Transverse colon (tissue), 4 donors: ENCODE results near the gene CDKN1B.

GRCh38 chr12:12071886-12072920 lies 1.5 kb downstream of the BCL2L14 start:
- PRO-cap = bidirectional peak, plus-strand start at chr12:12072274, minus-strand start at chr12:12072144; bidirectional peak, plus-strand start at chr12:12072321, minus-strand start at chr12:12072318; bidirectional peak, plus-strand start at chr12:12072735, minus-strand start at chr12:12072563
- RAMPAGE, long total RNA, 4 experiments = start-site peak on the plus strand in 1 of 4 experiments, at chr12:12071795-12072397 at its widest, 17 reads per replicate

GRCh38 chr12:12111384-12111846 lies 40.7 kb downstream of the BCL2L14 start:
- PRO-cap = no peak
- RAMPAGE, long total RNA, 4 experiments = no peak in any of the 4 experiments

GRCh38 chr12:12179410-12180366 lies 87.2 kb downstream of the LRP6 start:
- PRO-cap = no peak
- RAMPAGE, long total RNA, 4 experiments = start-site peak on the minus strand in 1 of 4 experiments, at chr12:12179843-12179970 at its widest, 15 reads per replicate

DNA sequence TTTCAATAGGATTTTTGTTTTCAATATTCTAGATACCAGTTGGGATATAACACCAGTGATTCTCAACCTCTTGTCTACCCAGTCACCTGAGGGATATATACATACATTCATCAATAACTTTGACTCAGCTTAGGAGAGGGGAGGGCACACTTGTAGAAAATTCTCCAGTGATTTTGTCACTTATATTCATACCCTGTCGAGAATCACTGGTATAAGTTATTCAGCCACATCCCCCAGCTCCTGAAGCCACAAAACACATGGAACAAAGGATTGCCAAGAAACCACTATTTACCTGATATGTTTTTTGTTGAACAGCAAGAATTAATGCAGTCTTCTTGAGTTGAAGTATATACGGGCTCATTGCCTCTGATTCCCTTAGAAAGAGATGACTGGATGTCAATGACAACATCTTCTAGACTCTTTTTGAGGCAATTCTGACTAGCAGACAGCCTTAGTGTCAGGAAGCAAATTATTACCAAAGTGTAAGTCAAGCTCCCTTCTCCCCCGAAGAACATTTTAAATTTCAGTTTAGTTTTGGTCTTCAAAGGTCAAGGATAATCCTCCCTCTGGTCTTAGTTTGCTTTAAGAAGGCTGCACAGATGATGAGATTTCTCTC lies 7.1 kb downstream of the MANSC1 start:
- PRO-cap = no peak
- RAMPAGE, long total RNA, 4 experiments = start-site peak on the minus strand in 1 of 4 experiments, centred at position 349 of the sequence, 6 reads per replicate

DNA sequence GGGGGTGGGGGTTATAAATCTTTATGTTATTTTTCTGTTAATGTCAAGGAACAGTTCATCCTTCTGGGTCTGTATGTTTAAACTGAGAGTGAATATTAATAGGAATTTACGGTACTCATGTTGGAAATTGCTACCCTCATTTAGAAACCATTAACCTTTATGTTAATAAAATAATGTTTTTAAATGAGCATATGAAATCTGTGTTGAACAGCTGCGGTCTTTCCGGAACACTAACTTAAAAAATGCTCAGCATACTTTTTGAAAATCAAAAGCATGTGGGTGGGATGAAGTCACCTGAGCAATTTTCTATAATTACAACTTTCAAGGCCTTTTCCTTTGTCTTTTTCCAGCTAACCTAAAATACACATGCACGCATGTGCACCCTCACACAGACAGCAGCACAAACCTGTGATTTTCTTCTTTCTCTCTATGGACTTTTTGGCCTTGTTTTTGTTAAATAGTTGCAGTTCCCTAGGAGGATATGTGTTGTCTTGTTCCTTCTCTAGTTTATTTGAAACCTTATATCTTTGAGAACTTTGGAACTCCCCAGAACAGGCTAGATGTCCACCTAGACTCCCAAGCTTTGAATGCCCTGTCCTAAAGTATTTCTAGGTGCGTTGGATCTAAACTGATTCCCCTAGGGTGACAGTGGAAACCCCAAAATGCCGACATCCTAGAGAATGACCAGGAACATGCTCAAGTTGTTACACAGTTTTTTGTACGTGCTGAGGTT lies 39.9 kb downstream of the BORCS5 start:
- PRO-cap = no peak
- RAMPAGE, long total RNA, 4 experiments = no peak in any of the 4 experiments

DNA sequence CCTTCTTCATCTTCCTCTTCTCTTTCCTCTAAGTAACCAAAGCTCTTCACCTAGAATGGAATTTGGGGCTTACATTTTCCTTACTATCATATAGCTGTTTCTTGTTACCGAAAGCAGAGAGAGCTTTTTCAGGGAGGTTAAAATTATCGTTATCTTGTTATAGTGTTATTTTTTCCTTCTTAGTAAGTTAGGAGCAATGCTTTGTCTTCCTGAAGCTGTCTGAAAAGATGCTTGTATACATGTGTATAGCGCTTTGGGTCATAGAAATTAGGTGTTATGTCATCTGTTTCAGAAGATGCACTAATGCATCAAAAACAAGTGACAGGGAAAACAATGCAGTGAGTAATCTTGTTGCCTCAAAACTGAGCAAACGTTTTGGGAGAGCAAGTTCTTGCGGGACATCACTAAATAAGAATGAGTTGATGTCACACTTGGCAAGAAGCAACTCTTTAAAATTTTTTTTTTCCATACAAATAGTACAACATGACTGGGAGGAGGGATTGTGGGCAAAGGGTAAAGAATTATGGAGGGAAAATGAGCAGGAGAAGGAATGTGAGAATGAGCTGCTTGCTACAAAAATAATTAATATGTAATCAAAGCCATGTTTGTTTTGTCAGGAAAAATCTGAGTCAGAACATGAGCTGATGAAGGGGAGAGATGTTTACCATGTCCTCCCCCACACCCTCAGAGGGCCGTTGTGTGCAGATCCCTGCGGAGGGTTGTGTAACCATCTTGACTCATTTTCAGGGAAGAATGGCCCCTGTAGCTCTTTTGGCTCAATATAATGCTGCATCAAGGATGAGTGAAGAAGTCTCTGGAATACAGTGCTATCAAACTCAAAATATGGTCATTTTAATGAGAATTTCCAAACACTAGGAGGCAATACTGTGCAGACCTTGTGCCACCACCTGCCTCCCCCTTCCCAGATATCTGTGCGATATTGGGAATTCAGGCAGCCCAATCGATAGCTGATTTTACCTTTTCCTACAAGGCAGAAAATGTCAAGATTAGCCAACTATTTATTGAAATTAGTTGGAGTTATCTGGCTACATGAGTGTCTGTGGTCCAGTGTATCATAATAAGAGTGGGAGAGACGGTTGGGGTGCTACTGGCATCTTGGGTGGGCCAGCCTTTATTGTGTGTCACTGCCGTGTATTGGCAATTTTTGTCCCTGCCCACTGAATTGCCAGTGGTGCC lies 41.4 kb downstream of the BORCS5 start:
- PRO-cap = no peak
- RAMPAGE, long total RNA, 4 experiments = no peak in any of the 4 experiments

- PRO-cap = no peak
- RAMPAGE, long total RNA, 4 experiments = no peak in any of the 4 experiments
Observed at GRCh38 chr12:12404364-12404765, 47.5 kb downstream of the BORCS5 start.

DNA sequence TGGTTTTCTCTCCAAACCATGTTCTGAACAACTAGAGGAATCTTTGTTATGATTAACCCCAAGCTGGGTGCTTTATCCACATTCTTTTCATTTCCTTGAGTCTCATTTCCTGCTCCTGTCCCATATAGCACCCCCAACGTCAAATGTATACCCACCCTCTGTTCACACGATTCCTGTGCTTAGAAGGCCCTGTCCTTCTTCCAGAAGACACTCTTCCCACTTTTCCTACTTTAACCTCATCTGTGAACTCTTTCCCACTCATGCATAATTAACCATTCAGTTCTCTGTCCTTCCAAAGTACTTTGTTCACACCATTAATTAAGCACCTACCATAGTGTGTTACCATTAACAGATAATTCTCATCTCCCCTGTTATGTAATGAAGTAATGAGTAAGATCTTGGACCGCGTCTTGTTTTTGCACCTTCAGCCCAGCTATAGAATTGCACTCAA lies 74.6 kb downstream of the DUSP16 start:
- PRO-cap = no peak
- RAMPAGE, long total RNA, 4 experiments = start-site peak on the minus strand in 1 of 4 experiments, centred at position 273 of the sequence, 6 reads per replicate

- PRO-cap = no peak
- RAMPAGE, long total RNA, 4 experiments = start-site peak on the minus strand in 2 of 4 experiments, at chr12:12557986-12558237 at its widest, 6 to 12 reads per replicate
Observed at GRCh38 chr12:12557681-12558315, 4.9 kb downstream of the DUSP16 start.

- PRO-cap = bidirectional peak, plus-strand start at chr12:12561975, minus-strand start at chr12:12561657; bidirectional peak, plus-strand start at chr12:12562208, minus-strand start at chr12:12562268
- RAMPAGE, long total RNA, 4 experiments = start-site peak on the minus strand in 2 of 4 experiments, at chr12:12562250-12562426 at its widest, 17 to 28 reads per replicate
Observed at GRCh38 chr12:12561377-12562527, 911 bp downstream of the DUSP16 start.

GRCh38 chr12:12563912-12564336 lies 1.3 kb upstream of the DUSP16 start:
- PRO-cap = no peak
- RAMPAGE, long total RNA, 4 experiments = no peak in any of the 4 experiments

DNA sequence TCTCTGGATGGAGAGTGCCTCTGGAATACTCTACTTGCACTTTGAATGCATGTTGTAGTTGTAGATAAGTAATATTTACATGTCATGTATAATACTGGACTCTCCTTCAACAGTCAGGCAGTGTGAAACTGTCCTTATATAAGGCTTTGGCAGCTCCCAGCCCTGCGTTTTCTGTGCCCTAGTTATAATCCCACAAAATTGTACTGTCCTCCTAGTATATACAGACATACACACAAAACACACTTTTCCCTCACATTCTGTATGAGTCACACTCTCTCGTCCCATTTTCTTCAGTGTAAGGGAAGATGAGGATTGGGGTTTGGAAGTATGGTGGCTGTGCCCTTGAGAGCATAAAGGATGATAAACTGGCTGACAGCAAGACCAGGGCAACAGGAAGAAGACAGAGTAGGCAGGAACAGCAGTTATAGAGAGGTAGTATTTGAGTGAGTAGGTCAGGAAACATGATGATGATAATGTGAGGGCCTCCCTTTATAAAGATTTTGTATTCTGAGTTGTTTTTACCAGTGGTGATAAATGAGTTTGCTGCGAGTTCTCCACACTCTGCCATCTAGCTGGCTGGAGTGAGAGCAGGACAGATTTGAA lies 4.9 kb downstream of the CREBL2 start:
- PRO-cap = no peak
- RAMPAGE, long total RNA, 4 experiments = start-site peak on the plus strand in 1 of 4 experiments, centred at position 256 of the sequence, 8 reads per replicate

DNA sequence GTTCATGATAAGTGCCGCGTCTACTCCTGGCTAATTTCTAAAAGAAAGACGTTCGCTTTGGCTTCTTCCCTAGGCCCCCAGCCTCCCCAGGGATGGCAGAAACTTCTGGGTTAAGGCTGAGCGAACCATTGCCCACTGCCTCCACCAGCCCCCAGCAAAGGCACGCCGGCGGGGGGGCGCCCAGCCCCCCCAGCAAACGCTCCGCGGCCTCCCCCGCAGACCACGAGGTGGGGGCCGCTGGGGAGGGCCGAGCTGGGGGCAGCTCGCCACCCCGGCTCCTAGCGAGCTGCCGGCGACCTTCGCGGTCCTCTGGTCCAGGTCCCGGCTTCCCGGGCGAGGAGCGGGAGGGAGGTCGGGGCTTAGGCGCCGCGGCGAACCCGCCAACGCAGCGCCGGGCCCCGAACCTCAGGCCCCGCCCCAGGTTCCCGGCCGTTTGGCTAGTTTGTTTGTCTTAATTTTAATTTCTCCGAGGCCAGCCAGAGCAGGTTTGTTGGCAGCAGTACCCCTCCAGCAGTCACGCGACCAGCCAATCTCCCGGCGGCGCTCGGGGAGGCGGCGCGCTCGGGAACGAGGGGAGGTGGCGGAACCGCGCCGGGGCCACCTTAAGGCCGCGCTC lies 392 bp upstream of the CDKN1B start:
- PRO-cap = bidirectional peak, plus-strand start outside the sequence, minus-strand start at position 435 of the sequence
- RAMPAGE, long total RNA, 4 experiments = no peak in any of the 4 experiments

DNA sequence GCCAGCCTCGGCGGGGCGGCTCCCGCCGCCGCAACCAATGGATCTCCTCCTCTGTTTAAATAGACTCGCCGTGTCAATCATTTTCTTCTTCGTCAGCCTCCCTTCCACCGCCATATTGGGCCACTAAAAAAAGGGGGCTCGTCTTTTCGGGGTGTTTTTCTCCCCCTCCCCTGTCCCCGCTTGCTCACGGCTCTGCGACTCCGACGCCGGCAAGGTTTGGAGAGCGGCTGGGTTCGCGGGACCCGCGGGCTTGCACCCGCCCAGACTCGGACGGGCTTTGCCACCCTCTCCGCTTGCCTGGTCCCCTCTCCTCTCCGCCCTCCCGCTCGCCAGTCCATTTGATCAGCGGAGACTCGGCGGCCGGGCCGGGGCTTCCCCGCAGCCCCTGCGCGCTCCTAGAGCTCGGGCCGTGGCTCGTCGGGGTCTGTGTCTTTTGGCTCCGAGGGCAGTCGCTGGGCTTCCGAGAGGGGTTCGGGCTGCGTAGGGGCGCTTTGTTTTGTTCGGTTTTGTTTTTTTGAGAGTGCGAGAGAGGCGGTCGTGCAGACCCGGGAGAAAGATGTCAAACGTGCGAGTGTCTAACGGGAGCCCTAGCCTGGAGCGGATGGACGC lies at the start of gene CDKN1B:
Gene CDKN1B, plus strand, starts transcription at position 85 of the 609 bp plus-strand sequence.
- PRO-cap = bidirectional peak, plus-strand start at position 86 of the sequence, minus-strand start outside the sequence
- RAMPAGE, long total RNA, 4 experiments = start-site peak on the plus strand in 3 of 4 experiments, centred at positions 97 to 540 of the sequence, 36 to 608 reads per replicate

DNA sequence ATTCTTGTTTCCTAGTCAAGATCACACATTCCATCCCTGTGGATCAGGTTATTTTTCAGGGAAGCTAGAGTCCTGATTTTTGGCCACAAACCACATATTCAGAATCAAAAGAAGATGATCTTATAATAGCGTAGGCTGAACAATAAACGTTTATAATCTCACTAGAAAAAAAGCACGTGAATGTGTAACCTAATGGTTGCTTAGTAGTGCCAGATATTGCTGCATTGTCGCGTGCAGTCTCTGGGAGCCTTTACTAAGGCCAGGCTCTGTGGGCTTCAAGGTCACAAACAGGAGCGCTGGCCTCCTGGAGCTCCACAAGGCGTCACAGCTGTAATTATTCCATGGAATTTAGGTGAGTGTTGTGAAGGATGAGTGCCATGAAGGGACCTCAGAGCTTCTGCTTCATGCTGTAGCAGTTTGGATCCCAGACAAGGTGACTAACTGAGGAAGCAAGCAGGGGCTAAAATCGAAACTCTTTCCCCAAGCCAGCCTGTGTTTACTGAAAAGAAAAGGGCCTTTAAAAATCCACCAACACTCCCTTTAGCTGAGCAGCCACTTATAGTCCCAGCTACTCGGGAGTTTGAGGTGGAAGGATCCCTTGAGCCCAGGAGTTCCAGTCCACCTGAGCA lies 17.5 kb downstream of the CDKN1B start:
- PRO-cap = no peak
- RAMPAGE, long total RNA, 4 experiments = no peak in any of the 4 experiments

DNA sequence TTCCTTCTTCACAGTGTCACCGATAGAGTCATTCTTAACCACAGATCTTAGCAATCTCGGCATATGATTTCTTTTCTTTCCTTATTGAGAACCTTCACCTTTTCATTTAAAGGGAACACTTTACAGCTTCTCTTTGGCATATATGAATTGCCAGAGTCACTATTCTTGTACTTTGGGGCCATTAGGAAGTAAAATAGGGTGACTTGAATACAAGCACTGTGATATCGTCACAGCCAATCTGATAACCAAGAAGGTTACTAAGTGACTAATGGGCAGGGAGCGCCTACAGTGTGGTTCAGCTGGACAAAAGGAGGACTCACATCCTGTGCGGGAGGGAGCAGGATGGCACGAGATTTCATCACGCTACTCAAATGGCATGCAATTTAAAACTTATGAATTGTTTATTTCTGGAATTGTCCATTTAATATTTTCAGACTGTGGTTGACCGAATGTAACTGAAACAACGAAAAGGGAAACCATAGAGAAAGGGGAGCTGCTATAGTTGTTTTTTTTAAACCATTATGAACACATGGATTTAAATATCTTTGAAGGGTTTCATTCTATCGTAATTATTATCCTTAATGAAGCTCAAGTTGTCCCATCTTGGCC lies 26.6 kb upstream of the APOLD1 start:
- PRO-cap = no peak
- RAMPAGE, long total RNA, 4 experiments = no peak in any of the 4 experiments

GRCh38 chr12:12764776-12765080 lies 20.7 kb upstream of the APOLD1 start:
- PRO-cap = no peak
- RAMPAGE, long total RNA, 4 experiments = no peak in any of the 4 experiments

DNA sequence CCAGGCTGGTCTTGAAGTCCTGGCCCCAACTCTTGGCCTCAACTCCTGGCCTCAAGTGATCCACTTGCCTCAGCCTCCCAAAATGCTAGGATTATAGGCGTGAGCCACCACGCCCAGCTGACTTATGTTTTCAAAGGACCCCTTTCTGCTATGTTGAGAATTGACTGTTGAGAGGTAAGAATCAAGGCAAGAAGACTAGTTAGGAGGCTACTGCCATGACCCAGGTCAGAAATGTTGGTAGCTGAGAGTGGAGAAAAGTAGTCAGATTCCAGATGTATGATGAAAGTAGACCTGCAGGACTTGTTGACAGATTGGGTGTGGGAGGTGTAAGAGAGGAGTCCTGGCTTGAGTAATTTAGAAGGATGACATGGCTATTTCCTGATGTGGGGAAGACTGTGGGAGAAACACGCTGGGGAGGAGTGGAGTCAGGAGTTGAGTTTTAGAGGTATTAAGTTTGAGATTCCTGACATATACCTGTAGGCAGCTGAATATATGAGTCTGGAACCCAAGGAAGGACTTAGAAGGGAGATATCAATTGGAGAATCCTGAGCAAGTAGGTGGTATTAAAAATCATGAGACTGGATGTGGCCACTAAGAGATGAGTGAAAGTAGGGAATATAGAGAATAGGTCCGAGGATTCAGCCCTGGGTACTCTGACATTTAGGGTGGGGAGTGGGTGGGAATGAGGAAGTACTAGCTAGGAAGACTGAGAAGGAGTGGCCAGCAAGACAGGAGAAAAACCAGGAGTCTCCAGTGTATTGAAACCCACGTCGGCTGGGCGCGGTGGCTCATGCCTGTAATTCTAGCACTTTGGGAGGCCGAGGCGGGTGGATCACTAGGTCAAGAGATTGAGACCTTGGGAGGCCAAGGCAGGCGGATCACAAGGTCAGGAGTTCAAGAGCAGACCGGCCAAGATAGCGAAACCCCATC lies 12.6 kb upstream of the DDX47 start:
- PRO-cap = no peak
- RAMPAGE, long total RNA, 4 experiments = no peak in any of the 4 experiments

DNA sequence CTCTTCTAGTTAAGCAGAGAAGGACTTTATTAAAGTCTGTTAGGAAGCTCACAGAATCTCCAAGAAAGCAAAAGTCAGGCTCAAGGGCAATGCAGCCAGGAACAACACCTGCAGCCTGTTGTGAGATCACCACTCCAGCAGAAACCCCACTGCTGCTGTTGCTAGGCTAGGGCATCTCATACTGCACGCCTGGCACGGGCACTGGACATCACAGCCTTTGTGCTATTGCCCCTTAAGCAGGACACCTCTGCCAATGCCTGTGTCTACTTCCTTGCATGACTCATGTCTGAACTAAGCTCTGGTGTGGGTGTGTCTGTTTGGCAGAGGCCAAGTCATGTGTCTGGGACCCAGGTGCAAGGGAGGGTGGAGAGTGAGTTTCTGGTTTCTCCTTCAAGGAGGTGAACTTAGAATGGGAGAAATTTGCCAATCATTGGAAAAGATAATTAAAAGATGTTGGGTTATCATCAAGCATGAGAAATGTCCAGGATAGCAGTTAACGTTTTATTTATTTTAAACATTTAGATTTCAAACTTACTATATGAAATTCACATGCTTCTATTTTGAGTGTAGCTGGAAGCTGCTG lies 9.9 kb upstream of the DDX47 start:
- PRO-cap = bidirectional peak, plus-strand start at position 335 of the sequence, minus-strand start at position 219 of the sequence
- RAMPAGE, long total RNA, 4 experiments = no peak in any of the 4 experiments

DNA sequence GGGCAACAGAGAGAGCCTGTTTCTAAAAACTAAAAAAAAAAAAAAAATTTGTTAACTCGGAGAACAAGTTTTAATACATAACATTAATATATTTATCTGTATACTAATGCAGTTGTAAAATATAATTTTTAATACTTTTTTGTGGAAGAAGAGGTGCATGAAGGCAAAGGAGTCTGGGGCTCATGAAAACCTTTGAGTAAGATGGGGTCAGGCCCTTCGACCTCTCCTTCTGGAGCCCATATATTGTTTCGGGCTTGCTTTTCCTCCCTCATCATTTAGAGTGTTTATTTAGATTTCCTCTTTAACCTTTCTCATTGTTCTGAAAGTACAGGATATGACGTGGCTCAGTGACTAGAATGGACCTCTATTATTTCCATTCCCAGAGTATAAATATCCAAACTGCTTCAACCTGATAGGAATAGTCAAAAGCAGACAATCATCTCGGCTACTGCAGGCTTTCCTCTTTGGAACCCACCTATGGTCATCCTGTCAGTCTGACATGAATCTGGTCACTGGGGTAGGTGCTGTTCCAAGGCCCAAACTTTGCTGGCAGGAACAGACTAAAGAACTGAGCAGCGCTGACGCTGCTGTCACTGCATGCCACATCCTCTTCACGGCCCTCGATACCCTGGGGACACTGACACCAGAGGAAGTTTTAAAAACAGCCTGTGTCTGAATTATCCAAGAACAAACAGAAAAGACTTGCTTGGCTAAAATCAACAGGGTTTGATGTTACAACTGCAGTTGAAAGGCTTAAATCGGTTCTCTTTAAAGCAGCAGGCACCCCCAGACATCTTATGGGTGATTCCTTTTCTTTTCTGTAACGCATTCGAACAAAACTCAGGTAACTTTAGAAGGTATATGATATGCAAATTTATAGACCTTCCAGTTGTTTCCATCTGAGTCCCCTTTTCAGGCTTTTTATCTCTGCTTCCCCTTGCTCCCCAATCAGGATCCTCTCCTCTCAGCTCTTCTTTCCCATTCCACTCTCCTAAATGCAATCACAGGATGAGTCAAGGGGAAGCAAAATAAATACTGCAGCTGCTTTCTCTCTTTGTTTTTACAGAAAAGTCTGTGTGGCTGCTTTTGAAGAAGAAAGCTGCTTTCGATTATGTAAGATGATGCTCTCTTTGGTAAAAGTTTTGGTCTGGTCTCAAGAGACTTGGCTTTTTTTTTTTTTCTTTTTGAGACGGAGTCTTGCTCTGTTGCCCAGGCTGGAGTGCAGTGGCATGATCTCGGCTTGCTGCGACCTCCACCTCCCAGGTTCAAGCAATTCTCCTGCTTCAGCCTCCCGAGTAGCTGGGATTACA lies 4.9 kb upstream of the DDX47 start:
- PRO-cap = unidirectional peak, minus-strand start at position 236 of the sequence; bidirectional peak, plus-strand start at position 722 of the sequence, minus-strand start at position 277 of the sequence
- RAMPAGE, long total RNA, 4 experiments = no peak in any of the 4 experiments